ENCODE measurements around the genes TRAF6, IFTAP and TTC17.

DNA sequence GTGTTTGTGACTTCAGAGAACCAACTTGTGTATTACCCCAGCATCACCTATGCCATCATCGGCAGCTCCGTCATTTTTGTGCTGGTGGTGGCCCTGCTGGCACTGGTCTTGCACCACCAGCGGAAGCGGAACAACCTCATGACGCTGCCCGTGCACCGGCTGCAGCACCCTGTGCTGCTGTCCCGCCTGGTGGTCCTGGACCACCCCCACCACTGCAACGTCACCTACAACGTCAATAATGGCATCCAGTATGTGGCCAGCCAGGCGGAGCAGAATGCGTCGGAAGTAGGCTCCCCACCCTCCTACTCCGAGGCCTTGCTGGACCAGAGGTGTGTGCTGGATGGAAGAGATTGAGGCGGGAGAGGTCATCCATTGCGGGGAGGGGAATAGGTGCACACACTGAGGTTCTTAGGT is 62.1 kb downstream of the COMMD9 start:
- PRO-cap, 2 experiments = no peak in any of the 2 experiments

DNA sequence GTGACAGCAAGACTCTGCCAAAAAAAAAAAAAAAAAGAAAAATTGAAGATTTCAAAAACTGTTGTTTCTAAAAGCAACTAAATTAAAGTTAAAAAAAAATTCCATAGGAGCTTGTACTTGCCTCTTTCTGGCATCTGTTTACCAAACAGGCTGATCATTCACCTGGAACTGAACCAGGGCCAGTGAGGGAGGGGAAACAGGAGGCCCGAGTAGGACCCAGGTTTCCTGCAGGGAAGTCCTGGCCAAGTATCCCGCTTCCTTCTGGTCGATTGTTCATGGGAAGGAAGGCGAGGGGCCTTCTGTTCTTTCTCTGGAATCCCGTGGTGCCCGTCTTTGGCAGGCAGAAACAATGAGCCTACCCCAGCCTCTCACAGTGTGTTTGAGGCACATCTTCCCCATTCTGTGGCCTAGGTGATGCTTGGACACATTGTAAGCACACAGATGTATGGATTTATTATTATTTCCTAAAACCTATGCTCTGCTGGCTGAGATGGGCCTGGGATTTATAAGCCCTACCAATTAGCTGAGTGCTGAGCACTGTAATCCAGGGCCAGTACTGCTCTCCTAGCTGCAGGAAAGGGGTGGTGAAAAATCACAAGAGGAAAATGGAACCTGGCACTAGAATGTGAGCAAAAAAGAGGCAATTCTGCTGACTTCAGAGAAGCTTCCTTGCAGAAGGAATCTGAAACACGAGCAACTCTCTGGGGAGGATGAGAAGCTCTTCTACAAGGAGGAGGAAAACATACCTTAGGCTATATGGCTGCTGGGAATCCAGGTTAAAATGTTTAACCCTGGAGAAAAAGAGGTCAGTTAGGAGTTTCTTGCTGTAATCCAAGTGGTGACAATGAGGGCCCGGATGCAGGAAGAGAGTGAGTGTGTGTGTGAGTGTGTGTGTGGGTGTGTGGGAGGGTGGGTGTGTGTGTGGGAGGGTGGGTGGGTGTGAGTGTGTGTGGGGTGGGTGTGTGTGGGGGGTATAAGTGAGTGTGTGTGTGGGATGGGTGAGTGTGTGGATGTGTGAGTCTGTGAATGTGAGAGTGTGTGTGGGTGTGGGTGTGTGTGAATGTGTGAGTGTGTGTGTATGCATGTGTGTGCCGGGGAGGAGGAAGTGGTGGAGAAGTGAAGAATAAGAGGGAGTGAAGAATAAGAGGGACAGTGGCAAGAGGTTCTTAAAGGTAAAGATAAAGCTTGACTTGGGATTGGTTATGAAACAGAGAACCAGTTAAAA is 53.6 kb downstream of the PRR5L start:
- PRO-cap, 2 experiments = no peak in any of the 2 experiments

GRCh38 chr11:36380576-36381088 is 84.5 kb downstream of the PRR5L start:
- PRO-cap, 2 experiments = no peak in any of the 2 experiments

- PRO-cap, 2 experiments = peak in 2 of 2 experiments; most common plus-strand start chr11:36510353 (in 1); most common minus-strand start chr11:36510269 (in 2)
Observed at GRCh38 chr11:36510202-36511006, at the start of gene TRAF6. Gene TRAF6 (minus strand): TSS chr11:36510272.

DNA sequence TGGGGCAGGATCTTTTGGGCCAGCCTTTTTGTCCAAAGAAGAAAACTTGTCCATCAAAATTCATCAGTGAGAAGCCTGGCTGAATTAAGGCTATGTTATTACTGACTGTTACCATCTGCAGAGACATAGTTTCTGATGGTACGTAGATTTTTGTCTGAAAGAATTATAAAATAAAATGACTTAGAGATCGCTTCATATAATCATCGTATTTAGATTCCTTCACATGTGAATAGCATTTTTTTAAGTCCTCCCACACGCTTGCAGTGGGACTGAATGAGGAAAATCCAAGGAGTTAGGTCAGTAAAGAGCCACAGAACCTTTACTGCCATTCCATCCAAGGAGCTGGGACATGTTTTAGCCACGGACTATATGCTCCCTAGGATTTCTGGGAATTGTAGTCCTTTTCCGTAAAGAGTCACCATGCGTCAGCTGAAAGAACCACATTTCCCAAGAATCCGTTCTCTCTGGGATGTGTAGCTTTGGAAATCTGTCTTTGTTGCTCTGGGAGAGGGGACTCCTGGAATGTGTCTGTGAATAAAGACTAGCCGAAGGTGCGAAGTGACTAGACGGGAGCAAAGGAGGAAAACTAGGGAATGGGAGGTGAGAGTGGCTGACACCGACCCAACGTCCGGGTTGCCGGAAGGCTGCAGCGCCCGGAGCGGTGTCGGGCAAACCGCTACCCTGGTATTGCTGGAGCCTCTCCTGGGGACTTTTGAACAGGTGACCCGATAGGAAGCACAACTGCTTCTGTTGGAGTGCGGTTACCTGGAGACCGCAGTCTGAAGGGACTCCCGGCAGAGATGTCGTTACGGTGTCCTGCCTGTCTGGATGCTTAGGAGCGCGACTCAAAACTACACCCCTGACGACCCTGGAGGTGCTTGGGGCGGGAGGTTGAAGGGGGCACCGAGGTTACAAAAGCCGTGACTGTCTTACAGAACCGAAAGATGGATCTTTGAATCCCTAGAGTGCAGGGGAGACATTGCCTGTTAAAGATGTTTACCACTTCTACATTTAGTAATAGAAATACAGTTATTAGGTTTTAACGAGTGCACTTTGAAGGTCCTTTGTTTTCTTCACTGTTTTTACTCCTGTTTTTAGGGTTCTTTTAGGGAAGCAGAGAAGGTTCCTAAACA is at the start of gene IFTAP:
Gene IFTAP (plus strand): TSS at position 461 of the 1,133 bp plus-strand sequence.
- PRO-cap, 2 experiments = no peak in any of the 2 experiments

DNA sequence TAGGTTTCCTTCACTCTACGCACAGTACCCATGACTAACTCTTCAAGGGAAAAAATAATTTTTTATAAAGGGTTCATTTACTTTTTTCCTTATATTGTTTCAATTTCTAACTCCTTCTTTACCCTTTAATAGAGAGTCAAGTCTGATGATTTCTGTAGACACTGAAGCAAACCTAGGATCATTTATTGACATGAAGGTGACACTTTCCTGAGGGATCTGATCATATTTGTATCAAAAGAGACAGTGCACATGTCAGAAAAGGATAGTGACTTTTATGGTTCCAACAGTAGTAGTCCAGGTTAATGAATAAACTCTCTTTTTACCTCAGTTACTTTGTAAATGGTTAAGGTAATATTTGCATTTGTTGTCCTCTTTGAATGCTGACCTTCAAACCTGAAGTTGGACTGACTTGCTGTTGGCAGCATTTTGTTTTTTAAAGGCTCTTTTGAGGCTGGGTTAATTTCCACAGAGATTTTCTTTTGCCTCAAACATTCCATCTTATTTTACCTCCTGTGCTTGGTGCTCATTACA is 1071.9 kb downstream of the LRRC4C start:
- PRO-cap, 2 experiments = no peak in any of the 2 experiments

DNA sequence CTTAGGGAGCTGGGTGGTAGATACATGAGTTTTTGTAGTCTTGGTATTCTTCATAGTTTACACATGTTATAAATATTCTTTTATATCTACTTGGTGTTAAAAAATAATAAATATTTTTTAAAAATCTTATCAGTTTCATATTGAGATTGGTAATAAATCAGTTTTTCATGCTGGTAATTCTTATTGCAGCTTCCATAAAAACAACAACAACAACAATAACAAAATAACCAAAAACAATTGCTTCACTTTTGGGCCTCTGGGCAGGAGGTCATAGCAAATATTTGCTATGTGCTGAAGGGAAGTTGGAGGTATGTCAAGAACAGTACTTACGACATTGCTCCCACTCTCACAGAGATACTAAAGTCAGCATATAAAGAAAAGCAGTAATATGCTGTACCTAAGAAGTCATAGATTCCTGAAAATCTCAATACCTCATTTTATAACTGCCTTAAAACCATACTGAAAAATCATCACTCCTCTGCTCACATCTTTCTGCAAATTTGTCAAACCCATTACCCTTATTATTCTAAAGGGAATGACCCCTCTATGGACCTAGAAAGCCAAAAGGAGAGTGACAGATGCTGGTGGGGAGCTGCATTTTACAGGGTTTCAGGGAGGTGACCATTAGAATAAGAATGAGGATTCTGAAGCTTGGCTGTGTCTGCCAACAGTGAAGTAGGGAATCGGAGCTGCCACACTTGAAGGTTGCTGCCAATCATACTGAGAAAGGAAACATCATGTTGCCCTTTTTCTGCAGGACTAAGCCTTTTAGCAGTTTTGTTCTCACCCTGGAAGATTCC is 743.0 kb downstream of the LRRC4C start:
- PRO-cap, 2 experiments = no peak in any of the 2 experiments

DNA sequence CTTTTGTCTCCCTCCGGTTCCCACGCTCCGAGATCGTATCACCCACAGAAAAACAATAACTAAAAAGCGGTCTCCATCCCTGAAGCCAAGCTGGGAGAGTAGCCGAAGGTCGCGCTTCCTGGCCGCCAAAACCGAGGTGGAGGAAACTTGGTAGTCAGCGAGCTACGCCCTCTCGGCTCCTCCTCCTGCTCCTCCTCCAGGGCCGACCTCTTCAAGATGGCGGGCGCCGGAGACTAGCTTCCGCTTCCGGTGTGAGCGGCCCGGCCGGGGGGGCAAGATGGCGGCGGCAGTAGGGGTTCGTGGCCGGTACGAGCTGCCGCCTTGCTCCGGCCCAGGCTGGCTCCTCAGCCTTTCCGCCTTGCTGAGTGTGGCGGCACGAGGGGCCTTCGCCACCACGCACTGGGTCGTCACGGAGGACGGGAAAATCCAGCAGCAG is at the start of gene TTC17:
Gene TTC17 (plus strand): TSS at position 243 of the 436 bp plus-strand sequence.
- PRO-cap, 2 experiments = peak in 2 of 2 experiments; most common plus-strand start position 267 of the sequence (in 2); most common minus-strand start position 138 of the sequence (in 2)

DNA sequence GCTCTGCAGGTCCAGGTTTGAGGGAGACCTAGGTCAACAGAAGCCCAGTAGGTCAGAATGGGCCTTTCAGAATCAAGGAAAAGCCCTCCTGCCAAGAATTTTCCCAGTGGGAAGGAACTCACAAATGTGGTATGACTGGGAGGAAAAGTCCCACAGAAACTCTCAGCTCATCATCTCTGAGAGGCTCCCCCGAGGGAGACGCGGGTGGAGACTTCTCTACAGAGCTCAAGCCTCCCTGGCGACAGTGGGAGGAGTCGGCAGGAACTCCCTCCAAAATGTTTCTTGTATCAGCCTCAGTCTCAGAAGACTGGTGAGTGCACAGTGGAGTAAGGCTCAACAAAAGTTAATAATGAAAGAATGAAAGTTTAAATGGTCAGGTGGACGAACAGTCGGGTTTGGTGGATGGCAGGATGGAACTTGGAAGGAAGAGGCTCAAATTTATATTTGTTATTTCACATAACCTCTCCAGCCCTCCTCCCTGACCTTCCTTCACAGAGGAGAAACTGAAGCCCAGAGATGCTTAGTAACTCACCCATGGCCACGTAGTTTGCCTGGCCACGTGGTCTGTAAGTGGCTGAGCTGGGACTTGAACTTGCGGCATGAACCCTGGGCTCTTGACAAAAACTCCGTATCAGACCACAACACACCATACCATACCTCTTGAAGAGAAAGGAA is 14.9 kb upstream of the ACCSL start:
- PRO-cap, 2 experiments = no peak in any of the 2 experiments

- PRO-cap, 2 experiments = no peak in any of the 2 experiments
Observed at GRCh38 chr11:44188264-44188868, 92.9 kb downstream of the EXT2 start.

DNA sequence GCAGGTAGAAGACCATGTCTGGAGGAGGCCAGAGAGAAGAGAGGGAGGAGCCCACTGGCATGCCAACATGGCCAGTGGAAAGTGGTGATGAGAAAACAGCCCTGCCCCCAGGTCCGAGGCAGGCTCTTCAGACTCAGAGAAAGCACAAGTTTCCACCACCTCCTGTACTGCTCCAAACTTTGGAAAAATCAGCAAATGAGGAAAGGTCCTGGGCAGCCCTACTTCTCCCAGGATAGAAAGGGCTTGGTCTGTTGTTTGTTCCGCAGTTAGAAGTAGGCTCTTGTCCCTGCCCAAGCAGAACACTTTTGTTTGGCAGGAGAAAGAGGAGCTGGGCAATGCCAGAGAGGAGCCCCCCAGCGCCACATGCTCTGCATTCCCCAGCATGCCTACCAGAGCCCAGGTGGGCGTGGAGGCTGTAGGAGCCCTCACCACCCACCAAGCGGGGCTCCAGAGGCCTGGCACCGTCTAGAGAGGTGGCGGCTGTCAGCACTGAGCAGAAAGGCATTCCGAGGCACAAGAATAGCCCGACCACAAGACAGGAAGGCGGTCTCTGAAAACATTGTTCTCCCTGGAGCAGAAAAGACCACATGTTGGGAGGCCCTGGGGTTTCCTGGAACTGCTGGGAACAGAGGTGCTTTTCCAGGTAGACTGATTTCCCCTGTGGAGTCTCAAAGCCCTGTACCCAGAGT is 90.3 kb upstream of the CD82 start:
- PRO-cap, 2 experiments = no peak in any of the 2 experiments

DNA sequence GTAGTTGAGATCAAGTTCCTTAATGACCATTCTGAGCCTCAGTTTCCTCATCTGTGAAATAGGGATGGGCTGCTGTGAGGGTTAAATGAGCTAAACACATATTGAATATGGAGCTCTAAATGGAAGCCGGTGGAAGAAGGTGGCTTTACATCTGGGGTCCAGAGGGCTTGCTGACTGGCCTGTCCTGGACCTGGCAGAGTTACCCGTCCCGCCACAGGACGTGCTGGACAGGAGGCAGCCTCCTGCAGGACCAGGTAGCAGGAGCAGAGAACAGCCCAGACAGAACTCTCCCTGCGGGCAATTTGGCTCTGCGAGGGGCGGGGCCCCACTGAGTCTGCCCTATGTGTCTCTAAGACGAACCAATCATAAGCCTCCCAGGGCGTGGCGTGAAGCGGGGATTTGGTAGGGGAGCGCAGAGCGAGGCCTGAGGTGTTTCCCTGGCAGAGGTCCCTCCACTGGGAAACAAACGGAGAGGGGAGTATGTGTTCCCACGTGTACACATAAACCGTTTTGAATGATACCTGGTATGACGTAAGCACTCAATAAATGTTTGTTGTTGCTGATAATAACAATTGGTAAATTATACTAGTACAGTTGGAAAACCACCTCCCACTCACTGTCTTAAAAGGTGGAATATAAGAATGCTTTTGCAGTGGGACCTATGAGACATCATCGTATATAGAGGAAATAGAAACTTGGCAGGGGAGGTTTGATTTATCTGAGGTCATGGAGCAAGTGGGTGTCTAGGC is 7.4 kb downstream of the CD82 start:
- PRO-cap, 2 experiments = no peak in any of the 2 experiments

DNA sequence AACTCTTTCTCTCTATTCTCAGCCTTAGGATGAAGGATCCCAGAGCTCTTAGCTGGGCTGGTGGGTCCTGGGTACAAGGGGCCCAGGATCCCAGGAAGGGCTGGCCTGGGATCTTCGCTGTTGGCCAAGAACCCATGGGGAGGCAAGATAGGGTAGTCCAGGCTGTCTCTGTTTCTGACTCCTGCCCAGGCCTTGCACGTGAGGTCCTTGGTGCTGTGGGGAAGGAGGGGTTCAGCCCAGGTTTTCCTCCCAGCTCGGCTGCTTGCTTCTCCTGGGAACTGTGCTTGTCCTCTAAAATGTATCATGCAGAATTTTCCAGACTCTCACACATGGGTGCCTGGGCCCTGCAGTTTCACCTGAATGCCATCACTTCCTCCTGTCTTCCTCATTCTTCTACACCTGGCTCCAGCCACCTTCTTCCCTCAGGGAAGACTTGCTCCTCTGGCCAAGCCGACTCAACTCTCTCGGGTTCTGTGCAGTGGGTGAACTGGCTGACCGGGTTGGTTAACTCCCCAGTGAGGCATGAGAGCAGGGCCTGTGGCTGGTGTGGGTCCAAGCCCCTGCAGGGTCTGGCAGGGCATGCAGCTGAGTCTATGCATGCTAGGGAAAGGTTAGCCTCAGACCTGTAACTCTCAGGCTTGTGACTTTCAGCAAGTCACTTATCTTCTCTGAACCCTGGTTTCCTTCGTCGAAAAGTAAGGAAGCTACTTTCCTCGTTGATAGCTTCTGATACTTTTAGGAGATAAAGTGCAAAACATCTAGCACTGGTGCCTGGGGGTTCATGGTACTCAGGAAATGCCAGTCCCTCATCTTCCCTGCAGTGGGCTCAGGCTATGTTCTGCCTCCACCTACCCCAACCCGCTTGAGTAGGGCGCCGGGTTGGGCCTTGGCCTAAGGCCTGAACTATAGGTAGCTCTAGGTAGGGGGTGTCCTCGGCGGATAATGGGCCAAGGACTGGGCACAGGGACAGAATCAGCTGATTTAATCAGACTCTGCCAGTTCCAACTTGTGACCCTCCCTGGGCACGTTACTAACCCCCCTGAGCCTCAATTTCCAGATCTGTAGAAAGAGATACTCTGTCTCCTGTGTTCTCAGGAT is 11.9 kb downstream of the CD82 start:
- PRO-cap, 2 experiments = no peak in any of the 2 experiments

- PRO-cap, 2 experiments = no peak in any of the 2 experiments
Observed at GRCh38 chr11:44630391-44630862, 65.0 kb downstream of the CD82 start.

DNA sequence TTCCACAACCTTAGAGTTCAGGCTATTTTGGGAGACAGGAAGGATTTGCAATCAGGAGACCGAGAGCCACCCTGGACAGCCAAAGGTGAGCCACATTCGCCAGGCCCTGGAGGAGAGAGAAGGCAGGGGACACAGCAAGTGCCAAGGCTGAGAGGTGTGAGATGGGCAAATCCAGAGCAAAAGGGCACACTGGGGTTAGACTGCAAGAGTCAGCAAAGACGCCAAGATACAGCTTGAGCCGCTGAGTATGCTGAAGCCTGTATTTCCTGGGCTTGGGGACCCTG is 66.4 kb downstream of the CD82 start:
- PRO-cap, 2 experiments = no peak in any of the 2 experiments

GRCh38 chr11:44691276-44691507 is 35.6 kb upstream of the TSPAN18 start:
- PRO-cap, 2 experiments = no peak in any of the 2 experiments

DNA sequence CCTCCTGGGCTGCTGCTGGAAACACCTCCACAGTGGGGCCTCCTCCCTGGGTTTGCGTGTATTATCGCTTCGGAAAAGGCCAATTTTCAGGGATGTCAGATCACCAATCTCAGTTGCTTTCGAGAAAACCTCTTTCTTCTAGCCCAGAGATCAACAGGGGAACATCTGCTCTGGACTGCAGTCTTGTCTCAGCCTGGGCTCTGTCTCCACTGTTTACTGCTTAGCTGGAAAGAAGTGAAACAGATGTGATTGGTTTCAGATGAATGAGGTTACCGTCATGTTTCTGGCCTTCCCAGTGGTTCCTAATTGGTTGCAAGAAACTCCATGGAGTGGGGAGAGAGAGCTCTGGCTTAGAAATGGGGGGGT is 17.4 kb downstream of the TSPAN18 start:
- PRO-cap, 2 experiments = no peak in any of the 2 experiments

- PRO-cap, 2 experiments = no peak in any of the 2 experiments
Observed at GRCh38 chr11:44932146-44933120, 18.2 kb downstream of the TP53I11 start.

GRCh38 chr11:44956742-44957418 is 6.2 kb upstream of the TP53I11 start:
- PRO-cap, 2 experiments = no peak in any of the 2 experiments

GRCh38 chr11:45028421-45028922 is 77.8 kb upstream of the TP53I11 start:
- PRO-cap, 2 experiments = no peak in any of the 2 experiments

All from helper T cell (primary cell).